ENCODE results near the genes VAMP1, CD4 and SPSB2.

DNA sequence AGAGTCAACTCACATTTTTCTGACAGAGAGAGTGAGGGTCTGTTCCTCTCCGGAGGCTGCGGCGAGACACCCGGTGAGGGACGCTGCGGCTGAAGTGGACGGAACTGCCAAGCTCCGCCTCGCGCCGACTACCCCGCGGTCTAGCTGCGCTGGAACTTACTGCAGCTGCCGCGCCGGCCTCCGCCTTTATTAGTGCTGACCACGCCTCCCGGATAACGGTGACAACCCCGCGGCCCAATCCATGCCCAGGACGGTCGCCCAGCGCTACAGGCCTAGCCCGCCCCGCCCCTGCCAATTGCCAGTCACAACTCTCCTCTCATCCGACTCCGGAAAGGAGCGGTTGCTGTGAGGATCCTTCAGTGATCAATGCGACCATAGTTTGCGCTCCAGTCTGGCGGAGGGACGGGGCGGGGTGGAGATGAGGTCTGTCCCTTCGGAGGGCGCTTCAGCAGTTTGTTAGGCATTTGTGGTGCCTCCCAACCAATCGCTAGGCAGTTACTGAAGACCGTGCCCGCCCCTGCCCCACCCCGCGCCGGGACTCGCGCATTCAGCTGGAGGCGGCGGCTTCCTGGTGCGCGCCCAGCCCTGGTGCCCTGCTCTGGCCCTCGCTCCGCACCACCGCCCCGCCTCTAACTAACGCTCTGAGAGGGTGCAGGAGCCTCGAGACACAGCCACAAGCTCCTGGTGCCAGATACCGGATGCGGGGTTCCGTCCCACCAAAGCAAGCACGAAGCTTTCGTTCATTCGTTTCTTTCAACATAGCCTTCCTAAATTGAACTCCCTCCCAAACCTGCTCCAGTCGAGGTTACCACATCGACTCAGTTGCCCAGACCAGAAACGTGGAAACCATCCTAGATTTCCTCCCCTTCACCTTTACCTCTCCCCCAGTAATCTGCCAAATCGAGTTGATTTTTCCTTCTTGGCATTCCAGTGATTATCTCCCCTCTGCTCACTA lies at the start of gene VAMP1:
Gene VAMP1, minus strand, starts transcription at position 161 of the 955 bp plus-strand sequence.
- PRO-cap = bidirectional peak, plus-strand start at position 323 of the sequence, minus-strand start at position 161 of the sequence; bidirectional peak, plus-strand start at position 568 of the sequence, minus-strand start at position 427 of the sequence

- PRO-cap = no peak
Observed at GRCh38 chr12:6514053-6514721, 20.1 kb upstream of the GAPDH start.

GRCh38 chr12:6535953-6536277 lies 1.6 kb downstream of the GAPDH start:
- PRO-cap = bidirectional peak, plus-strand start at chr12:6536099, minus-strand start at chr12:6535882

DNA sequence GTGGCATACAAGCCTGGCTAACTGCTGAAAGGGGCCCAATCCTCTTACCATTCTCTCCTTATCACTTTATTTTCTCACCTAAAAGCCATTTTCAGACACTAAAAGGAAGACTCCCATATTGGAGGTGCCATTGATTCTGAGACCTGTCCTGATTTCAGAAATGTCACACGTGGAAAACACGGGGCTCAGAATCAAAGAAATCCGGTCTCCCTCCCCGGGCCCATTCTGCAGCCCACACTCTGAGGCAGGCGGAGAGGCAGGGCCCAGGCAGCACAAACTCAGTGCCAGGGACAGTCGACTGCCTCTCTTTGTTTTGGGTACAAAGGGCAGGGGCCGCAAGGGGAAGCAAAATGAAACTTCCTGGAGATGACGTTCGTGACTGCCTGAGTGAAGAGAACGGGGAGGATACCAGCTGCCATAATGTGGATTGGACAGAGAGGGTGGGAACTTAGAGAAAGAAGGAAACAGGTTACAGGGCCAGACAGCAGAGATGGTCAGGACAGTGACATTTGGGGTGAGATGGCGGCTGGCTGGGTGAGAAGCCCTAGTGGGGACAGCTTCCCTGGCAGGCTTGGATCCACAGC lies 7.9 kb downstream of the GAPDH start:
- PRO-cap = bidirectional peak, plus-strand start at position 434 of the sequence, minus-strand start at position 280 of the sequence

GRCh38 chr12:6581038-6581541 lies 13.0 kb upstream of the NOP2 start:
- PRO-cap = no peak

- PRO-cap = unidirectional peak, minus-strand start at chr12:6618761
Observed at GRCh38 chr12:6618552-6619017, 11.4 kb upstream of the CHD4 start.

DNA sequence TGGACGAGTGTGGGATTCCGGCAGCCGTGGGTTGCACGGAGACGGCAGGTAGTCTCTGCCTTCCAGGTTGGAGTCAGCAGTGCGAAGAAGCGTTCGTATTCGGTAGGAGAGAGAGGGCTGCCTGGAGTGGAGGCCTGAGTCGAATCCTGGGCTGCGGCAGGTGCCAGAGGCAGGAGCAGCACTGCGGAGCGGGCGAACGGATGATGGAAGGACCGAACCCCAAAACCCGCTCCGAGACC lies 481 bp downstream of the ACRBP start:
- PRO-cap = no peak

DNA sequence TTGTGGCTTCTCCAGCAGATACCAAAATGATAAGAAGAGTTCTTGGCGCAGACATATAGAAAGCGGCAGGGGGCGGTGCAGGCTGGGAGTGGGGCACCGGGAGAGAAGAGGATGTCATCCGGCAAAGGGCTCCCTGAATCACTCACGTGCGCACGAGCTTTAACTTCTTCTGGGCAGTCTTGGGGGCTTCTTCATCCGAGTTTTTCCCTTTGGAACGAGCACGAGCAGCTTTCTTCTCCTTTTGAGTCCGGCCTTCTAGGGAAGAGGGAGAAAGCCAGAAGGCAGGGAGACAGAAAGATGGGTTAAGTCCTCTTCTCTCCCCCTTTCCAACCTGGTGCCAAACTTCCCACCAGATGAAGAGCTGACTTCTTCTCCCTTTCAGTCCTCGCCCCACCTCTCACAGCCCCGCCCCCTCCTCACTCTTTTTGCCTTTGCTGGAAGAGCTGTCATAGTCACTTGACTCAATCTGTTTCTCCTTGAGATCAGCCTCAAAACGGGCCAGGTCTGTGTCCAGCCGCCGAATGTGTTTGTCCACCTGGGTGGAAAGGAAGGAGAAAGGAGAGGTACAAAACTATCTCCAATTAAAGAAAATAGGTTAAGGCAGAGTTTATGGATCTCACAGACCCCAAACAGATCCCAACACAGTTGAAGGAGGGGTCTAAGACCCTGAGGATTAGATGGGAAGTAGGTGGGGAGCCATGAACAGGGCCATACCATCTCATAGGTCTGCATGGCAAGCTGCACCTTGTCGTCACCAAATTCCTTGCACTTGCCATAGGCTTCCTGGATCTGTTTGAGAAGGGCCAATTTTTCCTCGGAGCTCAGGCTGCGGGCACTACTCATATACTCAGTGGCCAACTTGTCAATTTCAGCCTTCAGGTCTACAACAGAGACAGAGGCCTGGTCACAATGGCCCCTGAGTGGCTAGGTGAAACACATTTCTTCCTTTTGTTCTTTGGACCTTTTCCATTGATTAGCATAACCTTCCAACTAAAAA lies 5.6 kb upstream of the ACRBP start:
- PRO-cap = no peak

DNA sequence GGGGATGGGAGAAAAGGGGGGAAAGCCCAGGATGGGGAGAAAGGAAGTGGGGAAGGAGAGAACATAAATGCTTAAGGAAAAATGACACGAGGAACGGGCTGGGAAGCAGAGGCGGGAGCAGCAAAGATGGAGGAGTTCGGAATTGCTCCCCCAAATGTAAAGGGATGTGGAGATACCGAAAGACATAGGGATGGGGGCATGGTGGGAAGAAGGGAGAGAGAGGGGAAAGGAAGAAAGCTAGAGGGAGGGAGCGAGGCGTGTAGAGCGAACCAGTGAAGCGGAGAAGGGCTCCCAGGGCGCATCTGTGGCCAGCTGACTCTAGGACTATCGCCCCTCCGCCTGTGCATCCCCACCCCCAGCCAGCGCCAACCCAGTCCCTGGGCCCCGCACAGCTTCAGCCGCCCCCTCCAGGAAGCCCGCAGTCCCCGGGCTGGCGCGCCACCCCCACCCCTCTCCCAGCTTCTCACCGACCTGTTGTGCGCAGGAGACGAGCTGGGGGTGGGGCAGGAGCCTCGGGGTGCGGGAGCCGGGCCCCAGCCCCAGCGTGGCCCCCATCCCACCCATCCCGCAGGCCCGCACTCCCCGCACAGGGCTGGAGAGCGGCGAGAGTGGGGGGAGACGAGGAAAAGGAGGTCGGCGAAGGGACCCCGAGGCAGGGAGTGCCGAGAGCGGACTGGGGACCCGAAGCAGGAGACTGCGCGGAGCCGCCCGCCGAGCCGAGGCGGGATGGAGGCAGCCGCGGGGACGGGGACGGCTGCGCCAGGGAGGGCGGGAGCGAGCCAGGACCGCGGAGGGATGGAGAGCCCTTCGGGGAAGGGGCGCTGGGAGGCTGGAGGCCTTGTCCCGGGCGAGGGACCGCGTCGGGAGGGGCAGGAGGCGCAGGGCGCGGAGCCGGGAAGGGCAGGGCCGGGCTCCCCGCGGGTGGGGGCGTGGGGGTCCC lies 681 bp downstream of the PIANP start:
- PRO-cap = no peak

DNA sequence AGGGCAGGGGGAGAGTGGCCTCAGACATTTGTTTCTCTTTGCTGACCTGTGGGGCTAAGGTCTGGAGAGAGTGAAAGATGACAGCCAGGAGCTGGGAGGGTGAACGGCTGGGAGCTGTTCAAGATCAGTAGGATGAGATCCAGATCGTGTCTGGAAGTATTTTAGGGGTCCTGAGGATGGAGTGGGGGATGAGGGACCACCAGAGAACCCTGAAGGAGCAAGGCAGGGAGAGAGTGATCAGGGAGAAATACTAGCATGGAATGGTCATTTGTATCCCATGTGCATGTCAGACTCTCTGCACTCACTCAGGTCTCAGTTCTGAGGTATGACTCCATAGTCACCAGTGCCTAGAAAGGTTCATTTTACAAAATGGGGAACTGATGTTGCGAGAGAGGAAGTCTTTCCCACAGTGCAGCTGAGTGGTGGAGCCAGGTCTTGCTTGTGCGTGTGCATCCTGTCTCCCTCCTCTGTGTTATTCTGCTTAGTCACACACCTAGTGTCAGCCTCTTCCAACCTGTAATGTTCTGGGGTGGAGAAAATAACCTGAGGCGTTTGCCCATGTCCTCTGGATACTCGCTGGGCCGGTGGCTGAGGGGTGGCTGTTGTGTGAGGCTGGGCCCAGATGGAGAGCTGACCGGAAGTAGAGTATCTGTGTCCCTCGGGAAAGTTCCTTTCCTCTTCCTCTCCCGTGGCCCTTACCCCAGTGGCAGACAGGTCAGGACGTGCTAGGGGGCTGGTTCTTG lies 7.3 kb downstream of the MLF2 start:
- PRO-cap = no peak

- PRO-cap = no peak
Observed at GRCh38 chr12:6789086-6790205, at the start of gene CD4. Gene CD4, plus strand, starts transcription at chr12:6789528.

GRCh38 chr12:6818107-6818653 lies 3.4 kb upstream of the GPR162 start:
- PRO-cap = no peak

DNA sequence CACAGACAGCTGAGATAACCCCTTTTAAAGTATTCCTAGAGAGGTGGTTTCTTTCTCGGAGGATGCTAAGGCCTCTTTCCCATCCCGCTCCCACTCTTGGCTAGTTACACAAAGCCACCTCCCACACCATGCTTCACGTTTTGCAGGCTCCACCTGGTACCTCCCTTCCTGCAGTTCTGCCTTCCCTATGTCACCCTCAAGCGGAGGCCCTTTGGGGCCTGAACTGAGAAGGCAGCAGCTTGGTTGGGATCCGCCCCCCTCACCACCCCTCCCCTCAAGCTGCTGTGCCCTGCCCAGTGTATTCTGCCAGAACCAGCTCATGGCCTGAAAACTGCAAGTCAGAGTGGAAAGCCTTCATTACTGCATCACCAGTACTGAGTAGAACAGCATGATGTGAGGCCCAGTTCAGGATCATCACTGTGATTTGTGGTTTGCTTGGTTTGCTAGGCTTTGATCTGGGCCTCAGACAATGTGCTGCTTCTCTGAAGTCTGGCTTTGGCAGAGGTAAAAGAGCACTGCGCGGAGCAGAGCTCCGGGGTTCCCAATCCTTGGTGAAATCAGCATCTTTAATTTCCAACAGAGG lies 1.1 kb downstream of the USP5 start:
- PRO-cap = bidirectional peak, plus-strand start at position 336 of the sequence, minus-strand start at position 178 of the sequence

GRCh38 chr12:6865937-6866468 lies 1.3 kb upstream of the TPI1 start:
- PRO-cap = unidirectional peak, plus-strand start at chr12:6866258

DNA sequence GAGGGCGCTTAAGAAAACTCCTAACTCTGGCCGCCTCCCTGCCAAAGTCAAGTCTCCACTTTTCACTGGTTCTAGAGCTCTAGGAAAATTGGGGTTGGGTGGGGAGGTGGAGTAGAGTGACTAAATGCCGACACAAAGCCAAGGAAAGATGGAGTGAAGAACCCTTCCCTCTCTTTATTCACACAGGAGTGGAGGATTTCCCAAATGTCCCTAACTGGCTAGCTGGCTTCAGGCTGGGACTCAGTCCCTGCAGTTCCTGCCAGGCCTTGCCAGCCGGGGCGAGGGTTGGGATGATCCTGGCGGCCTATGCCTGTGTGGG lies 686 bp upstream of the TPI1 start:
- PRO-cap = no peak

DNA sequence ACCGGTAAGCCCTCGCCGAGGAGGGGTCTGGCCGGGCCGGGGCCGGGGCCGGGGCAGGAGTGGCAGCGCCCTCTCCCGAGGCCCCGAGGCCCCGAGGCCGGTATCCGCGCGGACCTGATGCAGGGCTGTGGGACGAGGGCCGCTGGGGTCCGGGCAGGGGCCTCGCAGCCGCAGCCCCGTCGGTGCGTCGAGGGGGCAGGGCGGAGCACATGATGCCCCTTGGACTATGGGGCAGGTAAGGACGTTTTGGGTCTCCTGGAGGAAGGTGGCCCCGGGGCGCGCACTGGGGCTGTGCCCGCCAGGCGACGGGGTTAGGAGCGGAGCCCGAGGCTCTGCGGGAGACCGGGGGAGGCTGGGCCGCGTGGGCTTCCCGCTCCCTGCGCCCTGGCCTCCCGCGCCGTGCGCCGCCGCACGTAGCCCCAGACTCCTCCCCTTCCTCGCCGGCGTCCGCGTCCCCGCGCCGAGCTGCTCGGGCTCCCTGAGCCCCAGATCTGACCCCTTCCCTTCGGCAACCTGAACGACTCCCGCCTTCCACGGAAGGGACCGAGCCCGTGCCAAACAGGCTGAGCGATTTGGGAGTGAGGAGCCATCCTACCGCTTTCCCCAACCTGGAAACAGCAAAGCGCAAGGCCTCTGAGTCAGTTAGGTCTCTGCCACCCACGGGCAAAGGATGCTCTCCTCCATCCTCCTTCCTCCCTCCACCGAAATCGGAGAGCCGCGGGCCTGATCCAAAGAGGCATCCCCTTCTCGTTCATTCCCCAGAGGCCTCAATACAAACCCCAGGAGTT lies 541 bp downstream of the TPI1 start:
- PRO-cap = bidirectional peak, plus-strand start at position 244 of the sequence, minus-strand start at position 184 of the sequence; bidirectional peak, plus-strand start at position 564 of the sequence, minus-strand start at position 403 of the sequence

- PRO-cap = unidirectional peak, plus-strand start at chr12:6872123; bidirectional peak, plus-strand start at chr12:6872554, minus-strand start at chr12:6872429
Observed at GRCh38 chr12:6871935-6873018, 826 bp downstream of the SPSB2 start.

DNA sequence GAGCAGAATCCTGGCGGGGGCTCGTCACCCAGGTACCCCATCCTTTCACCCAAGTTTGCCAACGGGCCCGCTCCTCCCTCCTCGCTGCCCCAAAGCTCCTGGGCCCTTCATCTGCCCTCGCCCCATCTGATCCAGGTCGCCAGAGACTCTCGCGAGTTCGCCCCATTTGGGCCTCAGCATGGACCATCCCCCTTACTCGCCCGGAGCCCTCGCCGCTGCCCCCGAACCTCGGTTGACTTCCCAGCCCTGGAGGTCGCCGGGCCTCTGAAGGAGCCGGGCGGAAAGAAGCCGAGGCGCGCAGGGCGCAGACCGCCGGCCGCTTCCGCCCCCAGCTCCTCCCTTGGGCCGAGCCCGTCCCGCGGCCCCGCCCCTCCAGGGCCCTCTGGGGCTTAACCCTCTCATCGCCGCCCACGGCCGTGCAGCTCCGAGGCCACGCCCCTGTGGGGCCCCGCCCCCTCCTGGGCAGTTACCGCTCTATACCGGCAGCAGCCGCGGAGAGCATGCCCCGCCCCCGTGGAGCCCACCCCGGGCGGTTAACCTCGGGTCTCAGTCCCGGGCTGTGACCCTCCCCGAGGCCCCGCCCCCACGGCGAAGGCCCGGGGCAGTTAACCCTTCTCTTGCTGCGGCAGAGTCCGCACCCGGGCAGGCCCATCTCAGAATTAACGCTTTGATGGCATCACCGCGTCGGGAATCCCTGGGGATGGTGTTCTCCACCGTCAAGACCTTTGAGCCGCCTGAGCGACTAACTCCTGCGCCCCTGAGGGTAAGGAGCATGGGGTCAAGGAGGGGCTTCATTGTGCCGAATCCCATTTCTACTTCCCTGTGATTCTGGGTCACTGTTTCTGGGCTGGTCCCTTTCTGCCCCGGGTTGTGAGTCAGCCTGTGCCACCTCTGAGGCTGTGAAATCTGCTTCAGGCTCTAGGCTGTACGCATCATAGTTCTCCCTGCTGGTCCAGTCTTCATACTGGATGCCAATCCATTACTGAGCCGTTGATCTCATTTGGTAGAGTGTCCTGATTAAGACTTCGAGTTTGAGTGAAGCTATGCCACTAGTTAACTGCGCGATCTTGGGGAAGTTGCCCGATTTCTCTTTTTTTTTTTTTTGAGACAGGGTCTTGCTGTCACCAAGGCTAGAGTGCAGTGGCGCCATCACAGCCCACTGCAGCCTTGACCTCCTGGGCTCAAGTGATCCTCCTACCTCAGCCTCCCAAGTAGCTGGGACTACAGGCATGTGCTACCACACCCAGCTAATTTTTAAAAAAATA lies at the start of gene SPSB2:
Gene SPSB2, minus strand, starts transcription at position 285 of the 1,265 bp plus-strand sequence.
- PRO-cap = bidirectional peak, plus-strand start at position 191 of the sequence, minus-strand start at position 266 of the sequence; bidirectional peak, plus-strand start at position 389 of the sequence, minus-strand start at position 342 of the sequence

- PRO-cap = bidirectional peak, plus-strand start at chr12:6937732, minus-strand start at chr12:6937419; bidirectional peak, plus-strand start at chr12:6937933, minus-strand start at chr12:6937999; bidirectional peak, plus-strand start at chr12:6938261, minus-strand start at chr12:6938124
Observed at GRCh38 chr12:6937350-6938479, 6.1 kb upstream of the C12orf57 start.

GRCh38 chr12:6941331-6941817 lies 2.4 kb upstream of the C12orf57 start:
- PRO-cap = no peak